Smooth muscle cell (in vitro differentiated cells): ENCODE measurements around the gene SGCD.

DNA sequence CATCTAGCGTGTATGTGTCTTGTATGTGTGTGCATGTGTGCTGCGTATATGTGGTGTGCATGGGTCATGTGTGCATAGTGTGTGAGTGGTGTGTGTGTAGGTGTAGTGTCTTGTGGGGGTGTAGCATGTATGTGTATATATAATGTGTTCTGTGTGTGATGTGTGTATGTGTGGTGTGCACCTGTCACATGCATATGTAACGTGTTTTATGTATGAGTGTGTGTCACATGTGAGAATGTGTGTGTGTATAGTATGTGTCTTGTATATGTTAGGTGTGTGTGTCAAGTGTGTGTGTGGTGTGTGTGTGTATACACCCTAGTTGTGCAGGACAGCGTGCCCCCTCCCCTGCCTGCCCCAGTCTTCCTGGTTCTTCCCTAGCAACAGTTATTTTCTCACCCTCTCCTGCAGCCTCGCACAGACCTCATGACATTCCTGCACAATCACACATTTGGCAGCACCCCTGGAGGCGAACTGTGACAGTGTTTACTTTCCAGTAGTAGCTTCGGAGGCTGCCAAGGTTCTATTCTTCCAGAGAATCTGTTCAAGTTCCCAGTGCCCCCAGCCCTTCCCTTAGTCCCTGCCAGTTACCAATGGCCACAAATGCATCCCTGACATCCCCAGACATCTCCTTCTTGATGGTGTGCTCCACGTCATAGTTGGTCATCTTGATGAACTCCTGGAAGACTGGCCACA lies 27.2 kb upstream of the TNIP1 start:
- RAMPAGE, long total RNA = no peak

GRCh38 chr5:151118858-151119390 lies 38.1 kb upstream of the TNIP1 start:
- RAMPAGE, long total RNA = no peak

- RAMPAGE, long total RNA = no peak
Measured at GRCh38 chr5:151124102-151124709, 33.4 kb downstream of the ANXA6 start.

- RAMPAGE, long total RNA = no peak
Measured at GRCh38 chr5:151133008-151133744, 24.4 kb downstream of the ANXA6 start.

DNA sequence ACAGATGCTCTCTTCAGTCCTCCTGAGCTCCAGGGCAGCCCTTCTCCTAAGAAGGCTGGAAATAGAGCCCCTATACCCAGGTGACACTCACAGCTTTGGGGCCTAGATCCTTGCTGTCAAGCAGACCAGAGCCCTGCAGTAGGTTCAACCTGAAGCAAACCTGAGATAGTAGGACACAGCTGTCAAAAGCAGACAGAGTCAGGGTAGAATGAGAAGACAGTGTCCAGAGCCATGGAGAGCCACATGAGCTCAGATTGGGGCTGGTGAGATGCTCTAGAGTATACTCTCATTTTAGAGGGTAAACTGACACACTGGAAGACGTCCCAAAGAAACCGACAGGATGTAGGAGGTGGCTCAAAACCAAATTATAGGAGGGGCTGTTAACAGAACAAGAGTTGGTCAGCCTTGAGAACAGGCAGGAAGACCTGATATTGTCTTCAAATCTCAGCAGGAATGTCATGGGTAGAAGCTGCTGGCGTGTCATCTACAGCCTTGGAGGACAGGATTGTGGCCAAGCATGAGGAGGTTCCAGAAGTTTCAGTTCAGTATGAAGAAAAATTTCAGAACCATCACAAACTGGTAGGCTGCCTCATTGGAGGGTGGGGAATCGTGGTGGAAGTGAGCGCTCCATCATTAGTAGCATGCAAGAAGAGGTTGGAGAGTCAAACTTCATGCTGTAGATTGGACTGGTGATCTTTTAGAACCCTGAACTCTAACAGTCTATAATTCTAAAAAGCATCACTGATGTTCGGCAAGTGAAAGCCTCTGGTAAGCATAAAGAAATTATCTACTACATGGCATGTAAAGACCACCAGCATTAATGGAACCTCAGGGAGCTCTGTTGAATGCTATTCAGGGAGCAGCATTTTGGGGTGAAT lies 11.3 kb downstream of the CCDC69 start:
- RAMPAGE, long total RNA = no peak

GRCh38 chr5:151242258-151242726 lies 10.7 kb upstream of the GM2A start:
- RAMPAGE, long total RNA = no peak

DNA sequence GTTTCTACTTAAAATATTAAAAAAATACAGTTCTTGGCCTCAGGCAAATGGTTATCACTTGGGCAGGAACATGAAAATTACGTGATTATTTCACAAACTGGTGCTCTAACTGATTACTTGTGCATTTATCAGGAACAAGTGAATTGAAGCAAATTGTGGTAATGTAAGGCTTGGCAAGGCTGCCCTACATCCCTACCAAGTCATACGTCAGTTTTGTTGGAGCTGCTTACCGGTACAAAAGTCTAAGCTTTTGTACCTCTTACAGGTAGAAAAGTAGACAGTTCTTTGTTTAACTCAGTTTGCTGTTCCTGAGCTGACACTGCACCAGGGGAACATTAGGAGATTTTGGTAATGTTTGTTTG lies 2.2 kb downstream of the G3BP1 start:
- RAMPAGE, long total RNA = no peak

DNA sequence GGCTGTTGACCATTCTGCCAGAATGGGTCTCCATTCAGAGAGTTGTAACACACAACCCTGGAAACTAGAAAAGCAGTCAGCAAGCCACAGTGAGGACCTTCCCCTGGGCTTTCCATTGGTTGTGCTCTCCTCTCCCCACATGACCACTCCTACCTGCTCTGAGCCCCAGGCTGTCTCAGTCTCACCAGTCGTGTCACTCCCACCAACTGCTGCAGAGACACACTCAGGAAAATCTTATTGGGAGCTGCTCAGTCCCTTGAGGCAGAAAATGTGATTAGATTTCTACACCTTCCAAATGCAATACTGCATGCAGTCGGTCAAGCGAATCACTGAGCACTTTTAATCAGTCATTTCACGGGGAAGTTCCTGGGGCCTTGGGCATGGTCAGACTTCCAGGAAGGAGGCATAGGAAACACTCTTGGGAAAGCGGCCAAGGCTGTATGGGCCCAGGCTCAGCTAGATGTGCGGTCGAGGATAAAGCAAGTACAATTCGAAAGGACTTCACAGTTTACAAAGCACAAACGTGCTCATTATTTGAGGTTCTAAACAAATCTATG lies 284.2 kb upstream of the NMUR2 start:
- RAMPAGE, long total RNA = no peak

DNA sequence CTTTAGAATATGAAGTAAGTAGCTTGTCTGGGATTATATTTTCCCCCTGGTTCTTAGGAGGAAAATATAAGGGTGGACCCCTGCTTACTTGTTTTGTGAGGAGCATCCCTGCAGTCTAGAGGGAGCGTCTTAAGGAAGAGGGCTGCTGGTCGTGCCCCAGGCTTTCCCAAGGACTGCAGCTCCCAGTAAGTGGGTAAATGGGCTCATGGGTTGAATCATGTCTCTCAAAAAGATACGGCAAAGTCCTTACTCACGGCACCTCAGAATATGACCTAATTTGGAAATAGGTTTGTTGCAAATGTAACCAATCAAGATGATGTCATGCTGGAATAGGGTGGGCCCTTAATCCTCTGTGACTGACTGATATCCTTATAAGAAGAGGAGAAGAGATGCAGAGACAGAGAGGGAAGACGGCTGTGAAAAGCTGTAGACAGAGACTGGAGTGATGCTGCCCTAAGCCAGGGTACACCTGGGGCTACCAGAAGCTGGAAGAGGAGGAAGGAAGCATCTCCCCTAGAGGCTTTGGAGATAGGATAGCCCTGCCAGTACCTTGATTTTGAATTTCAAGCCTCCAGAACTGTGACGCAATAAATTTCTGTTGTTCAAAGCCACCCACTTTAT lies 14.9 kb downstream of the GALNT10 start:
- RAMPAGE, long total RNA = no peak

DNA sequence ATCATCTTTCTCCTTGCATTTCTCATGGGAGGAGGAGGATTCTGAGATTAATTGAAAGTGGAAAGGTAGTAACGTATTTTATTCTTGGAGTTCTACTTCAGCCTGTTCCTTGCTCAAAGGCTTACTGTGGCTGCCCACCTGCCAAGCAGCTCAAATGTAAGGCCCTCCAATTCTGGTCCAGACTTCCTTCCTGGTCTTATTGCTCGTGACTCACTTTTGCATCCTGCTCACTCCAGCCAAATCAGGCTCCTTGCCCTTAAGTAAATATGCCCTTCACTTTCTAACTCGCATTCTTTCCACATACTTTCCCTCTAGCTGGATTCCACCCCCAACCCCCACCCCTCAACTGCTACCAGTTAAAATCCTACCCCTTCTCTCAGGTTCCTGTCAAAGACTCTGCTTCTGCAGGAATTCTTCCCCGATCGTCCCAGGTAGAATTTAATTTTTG lies 96.6 kb downstream of the GALNT10 start:
- RAMPAGE, long total RNA = no peak

- RAMPAGE, long total RNA = no peak
Measured at GRCh38 chr5:154371532-154372264, 74.1 kb upstream of the SAP30L start.

GRCh38 chr5:154799868-154800116 lies 44.6 kb downstream of the LARP1 start:
- RAMPAGE, long total RNA = no peak

DNA sequence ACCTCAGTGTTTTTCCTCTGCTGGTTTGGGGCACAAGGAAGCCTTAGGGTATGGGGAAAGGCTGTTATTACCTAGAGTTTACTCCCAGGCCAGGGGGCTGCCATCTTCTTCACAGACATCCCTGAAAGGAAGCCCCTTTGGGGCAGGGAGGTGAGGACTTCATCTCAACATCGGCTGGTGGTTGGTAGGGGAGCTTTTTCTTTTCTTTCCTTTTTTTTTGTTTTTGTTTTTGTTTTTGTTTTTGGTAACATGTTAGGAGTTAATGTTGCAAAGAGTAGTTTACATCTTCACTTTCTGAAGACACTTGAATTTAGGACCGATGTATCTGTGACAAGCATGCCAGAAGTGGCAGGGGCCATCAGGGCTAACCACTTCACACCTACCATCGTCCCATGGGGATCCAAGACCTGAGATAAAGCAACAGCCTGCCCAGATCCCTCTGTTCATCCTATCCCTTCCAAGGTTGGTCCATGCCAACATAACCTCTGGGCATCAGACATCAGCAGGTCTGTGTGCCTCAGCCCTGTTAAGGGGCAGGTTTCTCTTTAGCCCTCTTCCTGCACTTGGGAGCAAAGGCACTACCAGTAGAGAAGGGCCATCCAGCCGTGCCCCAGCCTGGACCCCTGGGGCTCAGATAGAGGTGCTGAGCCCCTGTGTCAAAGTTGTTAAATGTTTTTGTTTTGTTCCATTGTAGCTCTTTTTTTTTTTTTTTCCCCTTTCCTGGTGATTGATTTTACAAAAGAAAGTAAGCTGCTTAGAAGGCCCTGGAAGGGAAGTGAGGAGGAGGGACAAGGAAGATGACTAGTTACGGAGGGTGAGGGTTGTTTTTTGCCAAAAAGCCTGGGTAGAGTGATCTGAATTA lies 33.9 kb downstream of the FAXDC2 start:
- RAMPAGE, long total RNA = no peak

- RAMPAGE, long total RNA = no peak
Measured at GRCh38 chr5:154849632-154850162, 706 bp downstream of the FAXDC2 start.

DNA sequence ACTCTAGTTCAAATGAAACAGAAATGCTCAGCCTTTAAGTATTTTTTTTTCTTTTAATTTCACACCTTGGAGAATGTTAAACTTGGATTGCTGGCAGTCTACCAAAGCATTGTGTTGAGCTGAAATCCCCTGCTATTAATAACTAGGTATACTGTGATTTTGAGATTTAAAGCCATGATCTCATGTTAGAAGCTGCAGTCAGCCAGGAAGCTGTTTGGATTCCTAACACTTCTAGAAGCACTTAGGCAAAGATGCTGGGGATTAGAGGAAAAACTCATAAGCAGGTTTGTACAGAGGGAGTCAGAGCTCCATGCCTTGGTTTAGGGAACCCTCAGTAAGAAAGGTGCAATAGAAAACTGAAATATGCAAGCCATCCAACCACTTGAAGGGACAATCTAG lies 141.4 kb downstream of the KIF4B start:
- RAMPAGE, long total RNA = no peak

DNA sequence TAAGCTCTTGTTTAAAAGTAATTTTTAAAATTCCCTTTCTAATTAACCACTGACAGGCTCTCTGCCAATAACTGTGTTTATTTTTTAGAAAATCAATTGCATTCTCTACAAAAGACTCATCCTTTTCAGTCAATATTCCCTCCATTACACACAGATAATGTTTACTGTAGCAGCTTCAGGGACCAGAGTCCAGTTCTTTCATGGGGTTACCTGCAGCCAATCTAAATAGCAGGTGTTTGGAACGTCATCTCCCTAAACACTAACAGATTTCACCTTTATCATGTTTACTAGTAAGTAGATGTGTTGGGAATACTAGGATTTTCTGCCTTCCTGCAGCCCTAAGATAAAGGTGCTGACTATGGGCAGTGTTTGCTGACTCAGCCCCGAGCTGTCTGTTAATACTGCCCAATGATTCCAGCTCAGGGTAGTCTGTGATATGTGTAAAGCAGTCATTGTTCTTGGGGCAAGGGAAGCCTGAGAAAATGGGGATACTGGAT lies 446.9 kb downstream of the KIF4B start:
- RAMPAGE, long total RNA = no peak

GRCh38 chr5:155564533-155565084 lies 551.1 kb downstream of the KIF4B start:
- RAMPAGE, long total RNA = no peak

DNA sequence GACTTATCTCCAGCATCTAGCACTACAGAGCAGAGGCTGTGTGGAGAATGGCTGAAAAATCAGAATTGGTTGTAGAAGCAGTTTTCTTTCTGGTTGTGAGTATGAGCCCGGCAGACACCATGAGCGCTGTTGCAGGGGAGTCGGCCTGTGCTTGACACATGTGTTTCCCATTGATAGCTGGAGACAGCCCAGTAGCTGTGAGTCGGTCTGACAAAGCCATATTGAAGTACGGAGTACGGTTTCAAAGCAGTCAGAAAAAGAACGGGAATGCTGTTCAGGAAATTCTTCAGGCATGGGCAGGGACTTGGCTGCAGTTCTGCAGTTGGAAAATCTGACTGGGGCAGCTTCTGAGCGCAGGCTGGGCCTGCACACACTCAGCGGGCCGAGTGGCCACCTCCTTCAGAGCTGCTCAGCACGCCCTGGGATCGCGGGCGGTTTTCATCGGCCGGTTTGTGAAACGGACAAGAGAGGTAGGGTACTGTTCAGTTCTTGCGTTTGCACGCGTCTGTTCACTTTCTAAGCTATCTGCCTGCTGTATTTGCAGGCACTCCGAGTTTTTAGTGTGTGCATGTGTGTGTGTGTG lies at the start of gene SGCD:
TSS of gene SGCD (plus strand) at position 402 of the 583 bp plus-strand sequence.
- RAMPAGE, long total RNA = start-site peak on the plus strand centred at position 379 of the sequence, 132 bp wide, 23 and 21 reads in 2 replicates

- RAMPAGE, long total RNA = no peak
Measured at GRCh38 chr5:157184270-157184905, 3.7 kb downstream of the ITK start.

- RAMPAGE, long total RNA = no peak
Measured at GRCh38 chr5:157186108-157187439, 5.9 kb downstream of the ITK start.